ENCODE measurements around a stretch of chr11.

DNA sequence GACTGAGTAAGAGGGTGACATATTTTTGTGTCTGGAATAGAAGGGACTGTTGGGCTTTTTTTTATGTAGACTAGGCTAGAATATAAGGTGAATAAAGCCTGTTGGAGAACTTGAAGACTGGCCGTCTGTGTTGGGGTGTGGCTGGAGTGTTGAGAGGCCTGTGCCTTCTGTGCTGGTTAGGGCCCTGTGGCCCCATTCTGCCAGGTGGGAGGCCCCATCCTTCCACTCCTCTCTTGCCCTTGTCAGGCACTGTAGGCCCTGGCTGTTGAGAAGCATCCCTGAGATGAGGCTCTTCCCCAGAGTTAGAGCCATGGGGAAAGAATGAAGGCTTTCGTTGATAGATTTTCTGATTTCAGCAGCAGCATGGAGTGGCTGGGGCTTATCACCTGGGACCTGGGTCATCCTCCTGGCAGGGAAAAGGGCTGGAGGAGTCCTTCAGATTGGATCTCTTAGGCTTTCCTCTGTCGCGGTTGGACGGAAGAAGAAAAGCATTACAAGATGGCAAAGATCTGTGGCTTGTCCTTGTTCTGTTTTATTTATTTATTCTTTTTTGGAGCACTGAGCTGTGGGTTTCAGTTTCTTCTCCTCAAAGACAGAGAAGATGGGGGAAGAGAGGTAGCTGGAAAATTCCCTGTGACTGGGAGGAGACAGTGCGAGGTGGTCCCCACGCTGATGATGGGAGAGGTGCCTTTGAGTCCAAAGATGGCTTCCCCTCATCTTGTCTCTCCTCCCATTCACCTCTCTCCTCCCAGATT, 102.4 kb downstream of the ZBTB16 start:
- PRO-cap = no peak

DNA sequence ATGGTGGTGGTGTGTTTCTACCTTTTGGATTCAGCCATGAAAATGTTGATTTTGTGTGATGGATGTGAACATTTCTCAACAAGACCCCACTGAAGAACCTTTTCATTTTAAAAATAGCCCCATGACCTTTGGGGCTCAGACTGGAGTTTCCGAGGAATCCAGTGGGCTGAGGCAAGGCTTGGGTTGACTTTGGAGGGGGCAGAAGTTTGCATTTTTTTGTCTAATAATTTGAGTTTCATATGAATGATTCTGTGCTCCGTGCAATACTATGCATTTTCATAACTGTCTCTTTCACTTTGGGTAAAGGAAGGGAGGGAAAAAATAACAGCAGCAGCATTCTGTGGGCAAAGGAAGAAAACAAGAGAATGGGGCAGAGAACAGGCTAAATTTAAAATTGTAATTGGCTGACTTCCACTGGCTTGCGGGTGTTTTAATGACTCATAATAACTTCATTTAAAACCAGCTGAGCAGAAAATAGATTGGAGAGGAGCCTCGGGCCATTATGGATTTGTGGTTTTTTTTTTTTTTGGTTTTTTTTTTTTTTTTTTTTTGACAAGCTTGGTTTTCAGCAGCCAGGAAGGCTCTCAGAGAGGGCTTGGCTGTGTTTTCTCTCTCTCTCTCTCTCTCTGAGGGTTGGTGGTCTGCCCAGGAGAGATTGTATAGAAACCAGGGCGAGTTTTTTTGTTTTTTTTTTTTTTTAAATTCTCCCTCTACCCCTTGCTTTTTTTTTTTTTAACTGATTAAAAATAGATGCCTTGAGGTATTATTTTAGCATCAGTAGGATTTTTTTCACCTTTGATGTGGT, 107.4 kb downstream of the ZBTB16 start:
- PRO-cap = no peak

DNA sequence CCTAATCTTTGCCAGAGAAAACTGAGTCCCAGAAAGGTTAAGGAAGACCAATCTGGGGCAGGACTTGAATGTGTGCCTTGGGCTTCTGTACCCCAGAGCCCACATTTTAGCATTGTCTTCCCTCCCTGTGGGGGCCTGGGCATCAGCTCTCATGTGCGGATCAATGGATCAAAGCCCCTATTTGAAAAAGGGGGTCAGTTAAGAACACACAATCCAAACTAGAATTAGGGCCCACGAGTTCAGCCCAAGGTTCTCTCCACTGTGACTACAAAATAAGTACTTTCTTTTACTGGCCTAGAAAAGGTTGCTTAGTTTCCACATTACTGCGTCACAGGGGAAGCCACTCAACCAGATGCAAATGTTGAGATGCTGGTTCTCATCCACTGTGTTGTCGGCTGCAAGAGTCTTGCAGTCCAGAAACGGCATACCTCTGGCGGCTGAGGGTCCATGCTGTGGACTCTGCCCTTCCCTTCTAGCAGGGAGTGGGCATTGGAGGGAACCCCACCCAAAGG, 99.3 kb upstream of the NNMT start:
- PRO-cap = no peak

DNA sequence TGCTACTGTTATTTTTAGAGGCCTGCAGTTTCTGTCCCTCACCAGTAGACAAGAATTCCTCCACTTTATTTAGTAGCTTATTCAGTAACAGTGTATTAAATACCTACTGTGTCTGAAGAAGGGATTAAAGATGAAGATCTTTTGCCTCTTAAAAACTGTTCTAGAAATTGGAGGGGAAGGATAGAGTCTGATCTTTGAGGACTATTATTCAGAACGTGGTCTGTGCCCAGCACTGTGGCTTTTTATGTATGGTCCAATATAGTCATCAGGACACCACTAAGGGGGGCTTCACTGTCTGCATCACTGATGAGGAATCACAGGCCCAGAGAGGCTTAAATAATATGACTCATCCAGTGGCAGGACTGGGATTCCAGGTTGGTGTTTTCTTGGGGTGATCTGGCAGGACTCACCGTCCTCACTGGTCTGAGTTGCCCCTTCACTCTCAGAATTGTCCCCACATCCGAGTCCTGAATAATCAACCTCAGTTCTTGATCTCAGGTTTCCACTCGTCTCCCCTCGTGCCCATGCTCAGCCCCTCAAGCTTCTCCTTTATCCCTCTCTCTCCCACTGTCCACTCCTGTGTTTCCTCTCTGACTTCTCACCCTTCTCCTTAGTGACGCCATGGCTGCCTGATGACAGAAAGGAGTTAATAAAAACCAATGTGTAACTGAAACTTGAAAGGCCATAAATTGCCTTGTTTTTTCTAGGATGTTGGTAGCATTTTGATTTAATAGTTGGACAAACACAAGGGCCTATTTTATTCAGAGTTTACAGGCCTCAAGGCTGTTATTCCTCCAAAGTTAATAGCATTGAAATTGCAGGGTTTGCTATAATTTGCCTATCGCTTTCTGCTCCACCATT, 95.7 kb upstream of the NNMT start:
- PRO-cap = no peak

GRCh38 chr11:114225777-114226447, 70.3 kb upstream of the NNMT start:
- PRO-cap = no peak

- PRO-cap = no peak
Measured at GRCh38 chr11:114243670-114244450, 52.3 kb upstream of the NNMT start.

GRCh38 chr11:114274175-114274615, 22.0 kb upstream of the NNMT start:
- PRO-cap = no peak

- PRO-cap = no peak
Measured at GRCh38 chr11:114298663-114299185, 2.5 kb downstream of the NNMT start.

DNA sequence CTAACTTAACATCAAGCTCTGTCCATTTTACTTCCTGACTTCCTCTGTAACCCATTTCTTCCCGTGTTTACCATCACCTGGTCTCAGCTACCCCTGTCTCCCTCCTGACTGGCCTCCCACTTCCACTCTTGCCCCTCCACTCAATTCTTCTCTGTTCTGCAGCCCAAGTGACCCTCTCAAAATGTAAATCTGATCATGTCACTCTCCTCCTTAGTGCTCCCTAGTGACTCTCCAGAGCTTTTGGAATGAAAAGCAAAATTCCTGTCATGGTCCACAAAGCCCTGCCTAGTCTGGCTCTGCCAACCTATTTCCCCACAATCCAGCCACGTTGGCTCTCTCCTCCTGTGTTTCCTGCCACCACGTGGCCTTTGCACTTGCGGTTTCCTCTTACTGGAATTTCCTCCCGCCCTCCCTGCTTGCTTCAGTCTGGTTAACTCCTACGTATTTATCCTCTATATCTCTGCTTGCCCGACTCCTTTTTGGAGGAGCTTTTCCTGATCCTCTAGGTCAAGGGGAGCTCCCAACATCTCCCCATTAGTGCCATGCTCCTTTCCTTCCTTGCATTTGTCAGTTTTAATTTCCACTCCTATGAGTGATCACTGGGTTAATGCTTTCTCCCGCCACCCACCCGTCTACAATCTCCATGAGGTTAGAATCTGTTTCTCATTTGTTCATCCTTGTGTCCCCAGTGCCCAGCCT, 11.3 kb downstream of the NNMT start:
- PRO-cap = no peak

DNA sequence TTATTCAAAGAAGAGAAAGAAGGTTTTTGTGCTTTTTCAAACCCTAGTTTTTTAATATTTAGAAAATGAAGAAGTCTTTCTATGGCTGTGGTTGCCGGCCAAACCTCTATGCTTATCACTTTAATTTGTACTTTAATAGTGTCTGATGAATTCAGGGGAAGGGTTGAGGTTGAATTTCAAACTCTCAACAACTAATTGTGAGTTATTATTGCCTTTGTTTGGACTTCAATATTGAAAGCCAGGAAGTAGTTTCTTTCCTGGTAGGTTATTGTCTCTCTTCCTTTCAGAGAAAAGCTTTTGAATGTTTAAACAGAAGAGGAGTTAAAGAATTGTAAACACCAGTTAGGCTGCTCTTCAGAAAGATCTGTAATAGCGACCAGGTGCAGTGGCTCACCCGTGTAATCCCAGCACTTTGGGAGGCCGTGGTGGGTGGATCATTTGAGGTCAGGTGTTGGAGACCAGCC, 22.1 kb downstream of the NNMT start:
- PRO-cap = no peak

DNA sequence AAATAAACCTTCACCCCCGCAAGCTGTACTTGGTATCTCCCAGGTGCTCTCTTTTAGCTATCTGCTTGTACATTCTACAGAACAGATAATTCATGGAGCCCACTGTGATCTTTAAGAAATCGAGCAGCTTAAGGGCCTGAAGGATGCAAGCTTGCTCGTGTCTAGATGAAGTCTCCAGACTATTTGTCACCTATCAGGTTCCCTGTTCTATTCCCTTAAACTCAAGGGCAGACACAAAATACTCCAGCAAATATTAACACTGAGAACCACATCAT, 752 bp downstream of the NXPE4 start:
- PRO-cap = no peak

- PRO-cap = no peak
Measured at GRCh38 chr11:114668212-114668437, 10.2 kb upstream of the NXPE2 start.

DNA sequence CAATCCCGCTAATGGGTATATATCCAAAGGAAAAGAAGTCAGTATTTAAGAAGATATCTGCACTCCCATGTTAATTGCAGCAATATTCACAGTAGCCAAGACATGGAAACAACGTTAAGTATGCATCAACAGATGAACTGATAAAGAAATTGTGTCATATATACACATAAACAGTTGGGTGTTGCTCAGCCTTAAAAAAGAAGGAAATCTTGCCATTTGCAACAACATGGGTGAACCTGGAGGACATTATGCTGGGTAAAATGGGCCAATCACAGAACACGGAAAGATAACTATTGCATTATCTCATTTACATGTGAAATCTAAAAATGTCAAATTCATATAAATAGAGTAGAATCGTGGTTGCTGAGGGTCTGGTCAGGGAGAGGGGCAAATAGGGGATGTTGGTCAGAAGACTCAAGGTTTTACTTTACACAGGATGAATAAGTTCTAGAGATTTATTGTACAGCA, 1.6 kb upstream of the NXPE2 start:
- PRO-cap = no peak

- PRO-cap = no peak
Measured at GRCh38 chr11:115256831-115257169, 247.4 kb downstream of the CADM1 start.

- PRO-cap = no peak
Measured at GRCh38 chr11:115523496-115523933, 19.3 kb upstream of the CADM1 start.

DNA sequence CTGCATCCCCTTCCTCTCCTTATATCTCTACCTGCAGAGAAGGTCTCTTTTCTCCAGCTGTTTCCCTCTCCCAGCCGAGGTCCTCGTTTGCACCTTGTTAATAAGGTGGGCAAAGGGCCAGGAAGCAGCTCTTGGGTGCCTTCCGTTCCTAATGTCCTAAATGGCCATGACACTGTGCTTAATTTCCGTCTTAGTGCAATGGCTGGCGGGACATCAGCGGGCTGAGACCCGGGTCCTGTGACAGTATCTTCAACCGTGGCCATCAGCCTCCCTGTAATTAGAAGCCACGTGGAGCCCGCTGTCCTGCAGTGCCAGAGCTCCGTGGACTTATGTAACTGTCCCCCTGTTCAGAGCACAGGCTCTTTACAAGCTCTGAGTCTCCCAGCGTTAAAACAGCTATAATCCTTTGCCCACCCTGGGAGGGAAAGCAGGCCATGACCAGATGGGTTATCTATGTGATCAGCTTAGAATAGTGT, 103.3 kb upstream of the CADM1 start:
- PRO-cap = no peak

- PRO-cap = no peak
Measured at GRCh38 chr11:115717082-115717641, 212.9 kb upstream of the CADM1 start.

DNA sequence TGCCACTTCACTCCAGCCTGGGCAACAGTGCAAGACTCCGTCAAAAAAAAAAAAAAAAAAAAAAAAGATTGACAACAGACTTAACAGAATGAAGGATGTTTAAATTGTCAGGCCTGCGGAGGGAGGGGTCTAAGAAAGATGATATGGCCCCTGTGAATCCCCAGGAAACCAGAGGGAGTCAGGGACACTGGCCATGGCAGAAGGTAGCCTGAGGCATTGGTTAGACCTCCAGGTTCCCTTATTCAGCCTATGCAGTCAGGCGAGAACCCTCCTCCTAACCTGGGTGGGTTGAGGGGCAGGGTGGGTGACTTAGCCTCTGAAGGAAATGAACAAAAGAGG, 577.5 kb downstream of the BUD13 start:
- PRO-cap = no peak

- PRO-cap = no peak
Measured at GRCh38 chr11:116784118-116785020, 3.5 kb downstream of the ZPR1 start.

DNA sequence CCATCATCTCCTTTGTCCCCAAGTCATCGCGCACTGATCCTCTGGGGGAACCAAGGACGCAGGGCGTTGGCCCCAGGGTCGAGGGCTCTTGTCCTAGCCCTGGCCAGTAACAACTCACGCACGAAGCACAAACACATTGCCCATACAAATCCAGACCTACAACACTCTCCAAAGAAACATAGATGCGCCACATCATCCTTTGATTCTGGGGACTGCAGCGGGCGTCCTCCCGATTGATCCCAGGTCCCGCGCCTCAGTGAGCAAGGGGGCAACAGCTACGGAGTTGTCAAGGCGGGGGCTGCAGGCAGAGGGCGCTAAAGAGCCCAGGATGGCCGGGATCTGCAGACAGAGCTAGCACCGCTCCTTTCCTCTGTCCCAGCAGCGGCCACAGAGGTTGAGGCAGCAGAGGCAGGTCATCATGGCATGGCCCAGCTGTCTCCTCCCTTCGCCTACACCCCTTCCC, 537 bp downstream of the APOA5 start:
- PRO-cap = no peak